Vermiform appendix (tissue), 1 donor: ENCODE measurements around the genes COX17 and FSTL1.

DNA sequence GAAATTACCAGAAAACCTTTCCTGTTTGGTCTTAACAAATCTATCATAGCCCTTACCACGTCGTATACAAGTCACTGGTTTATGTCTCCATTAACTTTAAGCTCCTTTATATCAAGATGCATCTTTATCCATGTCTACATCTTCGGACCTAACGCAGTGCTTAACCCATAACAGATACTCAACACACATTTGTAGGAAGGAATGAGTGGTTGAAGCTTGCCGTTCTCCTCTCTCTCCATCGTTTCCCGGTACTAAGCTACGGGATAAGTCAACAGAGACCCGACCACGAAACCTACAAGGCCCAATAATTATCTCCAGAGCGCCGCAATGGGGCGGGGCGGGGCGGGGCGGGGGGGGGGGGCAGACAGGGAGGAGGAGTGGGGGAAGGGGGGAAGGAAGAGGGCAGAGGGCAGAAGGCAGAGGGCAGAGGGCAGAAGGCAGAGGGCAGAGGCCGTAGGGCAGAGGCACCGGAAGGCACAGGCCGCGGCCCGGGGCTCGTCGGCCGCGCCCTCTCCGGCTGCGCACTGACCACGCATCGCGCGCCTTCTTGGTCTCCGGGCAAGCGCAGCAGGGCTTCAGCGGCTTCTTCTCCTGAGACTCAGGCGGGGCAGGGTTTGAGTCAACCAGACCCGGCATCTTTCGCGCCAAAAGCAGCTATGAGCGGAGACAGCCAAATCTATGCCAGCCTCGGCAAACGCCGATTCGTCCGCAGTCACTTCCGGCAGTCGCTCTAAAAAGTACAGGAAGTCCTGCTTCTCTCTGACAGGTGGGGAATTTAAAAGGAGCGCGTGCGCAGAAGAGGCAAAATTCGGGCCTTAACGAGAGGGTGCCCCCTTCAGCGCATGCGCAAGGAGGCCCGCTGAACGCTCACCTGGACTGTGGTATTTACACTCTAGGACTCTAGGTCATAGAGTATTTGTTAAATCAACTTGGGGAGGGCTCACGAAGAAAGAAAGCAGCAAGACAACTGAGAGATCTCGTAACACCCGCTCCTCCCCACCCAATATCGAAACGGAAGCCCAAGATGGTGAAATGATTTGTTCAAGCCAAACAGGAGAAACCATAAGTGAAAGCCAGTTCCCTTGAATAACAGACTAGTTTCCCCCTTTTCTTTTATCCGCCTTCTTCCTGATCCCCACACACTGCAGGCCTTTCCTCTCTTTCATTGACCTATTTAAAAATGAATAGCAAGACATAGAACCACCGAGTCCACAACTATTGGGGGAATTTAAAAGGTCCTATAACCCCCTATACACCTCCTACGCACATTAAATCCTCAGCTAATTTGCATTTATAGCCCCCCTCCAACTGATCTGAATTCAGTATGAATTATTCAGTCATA, at the start of gene COX17:
COX17 (minus strand) TSS at position 732 of the 1,342 bp plus-strand sequence.
- PRO-cap = bidirectional peak, plus-strand start at position 843 of the sequence, minus-strand start at position 732 of the sequence

DNA sequence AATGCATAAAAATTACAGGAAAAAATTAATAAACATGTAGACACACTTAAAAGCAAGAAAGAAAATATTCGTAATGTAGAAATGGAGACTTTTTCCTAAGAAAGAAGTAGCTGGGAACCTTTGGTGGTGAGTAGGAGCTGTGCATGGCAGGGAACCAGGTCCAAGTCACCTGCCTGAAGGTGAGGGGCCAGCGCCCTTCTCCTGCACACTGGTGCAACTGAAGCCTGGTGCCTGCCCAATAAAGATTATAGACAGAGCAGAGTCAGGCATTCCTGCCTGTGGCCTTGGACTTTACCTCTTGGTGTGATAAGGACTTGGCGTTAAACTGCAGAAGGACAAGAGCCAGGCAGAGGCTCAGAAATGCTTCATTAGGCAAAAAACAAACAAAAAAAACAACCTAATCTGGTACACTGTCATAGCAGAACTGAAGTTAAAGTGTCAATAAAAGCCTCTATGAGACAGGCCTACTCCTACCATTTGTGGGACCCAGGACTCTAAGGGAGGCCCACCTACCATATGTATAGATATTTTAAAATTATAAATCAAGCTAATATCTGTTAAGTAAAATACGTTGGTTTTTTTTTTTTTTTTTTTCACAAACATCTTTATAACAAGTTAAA, 14.3 kb downstream of the CFAP91 start:
- PRO-cap = no peak

DNA sequence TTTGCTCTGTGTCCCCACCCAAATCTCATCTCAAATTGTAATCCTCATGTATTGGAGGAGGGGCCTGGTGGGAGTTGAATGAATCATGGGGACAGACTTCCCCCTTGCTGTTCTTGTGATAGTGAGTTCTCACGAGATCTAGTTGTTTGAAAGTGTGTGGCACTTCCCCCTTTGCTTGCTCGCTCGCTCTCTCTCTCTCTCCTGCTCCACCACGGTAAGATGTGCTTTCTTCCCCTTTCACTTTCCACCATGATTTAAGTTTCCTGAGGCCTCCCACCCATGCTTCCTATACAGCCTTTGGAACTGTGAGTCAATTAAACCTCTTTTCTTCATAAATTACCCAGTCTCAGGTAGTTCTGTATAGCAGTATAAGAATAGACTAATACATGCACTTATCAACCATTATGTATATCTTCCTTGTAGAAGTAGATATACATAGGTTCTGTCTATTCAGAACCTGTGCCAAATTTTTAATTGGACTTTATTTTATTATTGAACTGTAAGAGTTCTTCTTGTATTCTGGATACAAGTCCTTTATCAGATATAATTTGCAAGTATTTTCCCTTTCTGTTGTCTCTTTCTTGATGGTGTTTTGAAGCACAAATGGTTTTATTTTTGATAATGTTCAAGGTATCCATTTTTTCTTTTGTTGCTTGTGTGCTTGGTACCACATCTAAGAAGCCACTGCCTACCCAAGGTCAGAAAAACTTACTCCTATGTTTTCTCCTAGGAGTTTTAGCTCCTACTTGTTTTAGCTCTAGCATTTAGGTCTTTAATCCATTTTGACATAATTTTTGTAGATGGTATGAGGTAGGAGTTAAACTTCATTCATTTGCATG, 60.4 kb downstream of the GSK3B start:
- PRO-cap = no peak

DNA sequence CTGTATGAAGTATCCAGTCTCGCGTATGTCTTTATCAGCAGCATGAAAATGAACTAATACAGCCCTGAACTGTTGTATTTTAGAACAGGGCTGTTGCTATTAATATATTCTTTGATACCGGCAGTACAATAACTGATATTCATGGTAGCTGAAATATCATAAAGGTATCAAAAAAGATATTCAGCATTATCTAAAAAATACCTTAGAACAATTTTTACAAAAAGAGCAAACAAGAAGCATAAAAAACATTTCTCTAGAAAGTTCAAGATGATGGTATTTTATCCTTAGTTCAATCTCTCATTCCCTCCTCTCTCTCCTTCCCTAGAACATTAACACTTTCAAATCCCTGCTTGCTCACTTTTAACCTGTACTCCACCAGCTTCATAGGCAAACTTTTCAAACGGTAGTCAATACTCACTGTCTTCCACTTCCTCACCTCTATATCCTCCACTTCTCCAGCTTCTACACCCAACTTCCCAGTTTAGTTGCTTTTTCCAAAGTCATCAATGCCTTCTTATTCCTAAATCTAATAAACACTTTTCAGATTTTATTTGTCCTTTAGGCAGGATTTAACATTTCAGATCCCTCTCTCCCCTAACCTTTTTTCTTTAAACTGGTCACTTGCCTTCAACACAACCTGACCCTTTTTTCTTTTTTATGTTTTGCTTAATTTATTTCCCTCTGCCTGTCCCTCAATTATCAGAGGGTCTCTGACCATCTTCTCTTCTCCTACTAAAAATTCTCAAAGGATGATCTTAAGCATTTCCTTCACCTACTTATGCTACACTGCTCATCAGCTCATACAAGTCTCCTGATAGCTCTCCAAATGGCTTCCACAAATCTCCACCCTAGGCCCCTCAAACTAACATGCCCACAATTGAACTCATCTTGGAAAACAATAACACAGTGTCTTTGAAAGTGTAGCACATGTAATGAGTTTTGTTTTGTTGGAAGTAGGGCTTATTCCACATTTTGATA, 40.0 kb downstream of the GSK3B start:
- PRO-cap = no peak

DNA sequence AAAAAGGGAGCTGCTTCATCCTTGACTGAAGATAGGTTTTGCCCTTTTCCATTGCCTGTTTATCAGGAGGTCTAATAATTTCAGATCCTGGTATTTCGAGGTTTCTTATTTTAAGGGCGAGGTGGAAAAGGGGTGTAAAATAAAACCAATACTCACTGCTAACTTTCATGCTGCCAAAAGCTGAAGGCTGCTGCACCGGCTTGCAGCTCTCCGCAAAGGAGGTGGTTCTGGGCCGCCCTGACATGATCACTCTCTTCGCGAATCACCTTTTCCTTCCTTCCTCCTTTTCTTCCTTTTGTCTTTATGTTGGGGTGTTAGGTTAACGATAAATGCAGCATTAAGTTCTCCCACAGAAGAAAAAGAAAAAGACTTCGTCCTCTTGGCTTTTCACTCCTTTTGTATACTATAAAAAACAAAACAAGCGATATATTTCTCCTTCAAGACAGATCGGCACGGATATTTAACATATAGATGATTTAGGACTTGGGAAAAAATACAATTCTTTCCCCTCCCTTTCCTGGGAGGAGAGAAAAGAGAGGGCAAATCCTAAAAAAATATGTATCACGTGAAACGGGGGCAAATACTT, 963 bp downstream of the GSK3B start:
- PRO-cap = no peak

- PRO-cap = no peak
Observed at GRCh38 chr3:120145589-120146057, 51.4 kb upstream of the GSK3B start.

GRCh38 chr3:120159867-120160655, 65.8 kb upstream of the GSK3B start:
- PRO-cap = no peak

DNA sequence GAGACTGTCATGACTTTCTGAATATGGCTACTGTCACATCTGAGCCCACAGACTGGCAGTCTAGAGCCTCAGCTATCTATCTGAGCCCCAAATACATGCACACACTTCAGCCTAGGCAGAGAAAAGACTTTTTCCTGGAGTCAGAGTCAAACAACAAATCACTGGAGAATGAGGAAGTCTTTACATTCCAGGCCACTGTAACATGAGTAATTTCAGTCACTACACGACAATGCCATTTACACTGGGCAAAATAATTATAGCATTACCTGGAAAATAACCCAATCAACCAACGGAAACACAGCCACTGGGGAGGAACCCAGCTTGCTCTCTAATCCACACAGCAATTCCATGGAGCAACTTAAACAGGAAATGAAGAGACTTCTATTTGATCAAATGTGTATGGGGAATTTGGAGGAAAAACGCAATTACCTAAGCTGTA, 15.2 kb downstream of the FSTL1 start:
- PRO-cap = no peak

DNA sequence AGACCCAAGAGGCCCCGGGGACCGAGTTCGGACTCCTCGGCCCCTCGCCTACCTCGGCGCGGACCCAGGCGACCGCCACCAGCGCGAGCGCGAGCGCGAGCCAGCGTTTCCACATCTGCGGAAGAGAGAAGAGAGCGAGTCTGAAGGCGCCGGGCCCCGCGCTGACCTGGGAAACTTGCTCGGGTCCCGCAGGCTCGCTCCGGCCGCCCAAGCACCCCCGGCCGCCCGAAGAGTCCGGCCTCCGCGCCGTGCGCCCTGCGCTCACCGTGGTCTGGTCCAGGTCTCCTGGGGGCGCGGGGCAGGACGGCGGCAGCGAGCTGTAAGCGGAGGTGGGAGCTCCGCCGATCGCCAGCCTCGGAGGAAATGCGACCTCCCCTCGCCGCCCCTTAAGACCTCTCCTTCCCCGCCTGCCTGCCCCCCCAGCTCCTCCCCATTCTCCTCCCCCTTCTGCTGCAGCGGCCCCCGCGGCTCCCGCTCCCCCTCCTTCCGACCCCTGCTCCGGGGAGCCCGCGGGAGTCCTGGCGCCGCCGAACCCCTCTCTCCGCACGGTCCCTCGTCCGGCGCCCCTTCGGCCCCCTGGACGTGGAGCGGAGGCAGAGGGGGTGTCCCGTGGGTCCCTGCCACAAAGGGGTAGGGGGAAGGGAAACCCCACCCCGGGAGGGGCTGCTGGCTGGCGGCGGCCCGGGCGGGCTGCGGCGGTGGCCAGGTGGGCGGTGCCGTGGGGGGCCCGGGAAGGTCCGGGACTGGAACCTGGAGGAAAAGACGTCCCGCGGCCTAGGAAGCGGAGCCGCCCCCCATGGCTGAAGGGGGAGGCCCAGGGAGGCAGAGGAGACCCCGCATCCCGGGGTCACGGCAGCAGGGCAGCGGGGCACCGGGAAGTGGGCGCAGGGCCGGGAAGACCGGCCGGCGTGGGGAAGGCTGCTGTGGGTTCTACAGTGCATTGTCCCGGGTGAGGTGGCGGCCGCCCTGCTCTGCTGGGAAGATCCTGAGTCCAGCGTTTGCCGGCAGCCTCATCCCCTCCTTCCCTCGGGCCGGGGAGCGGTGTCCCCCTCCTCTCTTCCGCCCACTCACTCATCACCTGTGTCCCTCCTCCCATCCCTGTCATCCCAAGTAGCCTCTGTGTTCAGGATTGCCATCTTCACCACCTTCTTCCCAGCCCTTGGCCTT, at the start of gene FSTL1:
FSTL1 (minus strand) TSS at position 361 of the 1,167 bp plus-strand sequence.
- PRO-cap = bidirectional peak, plus-strand start at position 484 of the sequence, minus-strand start at position 360 of the sequence

- PRO-cap = no peak
Observed at GRCh38 chr3:120597148-120597585, 1.0 kb downstream of the NDUFB4 start.

- PRO-cap = no peak
Observed at GRCh38 chr3:121667257-121667879, 6.7 kb upstream of the HCLS1 start.

- PRO-cap = no peak
Observed at GRCh38 chr3:121675984-121676329, 15.3 kb upstream of the HCLS1 start.

DNA sequence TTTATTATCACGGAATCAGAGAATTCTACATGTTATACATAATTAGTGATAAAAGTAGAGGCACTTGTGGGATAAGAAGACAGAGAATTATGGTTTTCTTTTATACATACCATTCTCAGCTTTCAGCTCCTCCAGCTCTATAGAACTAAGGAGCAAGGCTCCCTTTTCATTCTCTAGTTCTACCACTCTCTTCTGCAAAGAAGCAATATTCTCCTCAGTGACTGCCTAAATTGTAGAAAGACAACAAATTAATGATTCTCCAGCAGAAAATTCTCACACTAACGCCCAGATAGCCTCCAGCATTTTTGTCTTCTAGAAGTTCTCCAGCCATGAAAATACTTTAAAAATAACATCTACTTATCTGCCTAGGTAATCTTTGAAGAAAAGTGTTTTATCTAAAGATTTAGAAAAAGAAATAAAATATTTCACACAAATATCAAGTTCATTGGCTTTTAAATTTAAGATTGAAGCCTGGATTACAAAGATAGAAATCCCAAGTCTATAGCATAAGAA, 41.7 kb upstream of the HCLS1 start:
- PRO-cap = no peak

- PRO-cap = no peak
Observed at GRCh38 chr3:121791546-121791865, 42.0 kb upstream of the GOLGB1 start.

GRCh38 chr3:121938076-121938963, 44.1 kb downstream of the SLC15A2 start:
- PRO-cap = no peak

- PRO-cap = bidirectional peak, plus-strand start at chr3:122064149, minus-strand start at chr3:122064153
Observed at GRCh38 chr3:122063821-122064265, 8.7 kb downstream of the CD86 start.

- PRO-cap = no peak
Observed at GRCh38 chr3:122392029-122392657, 8.2 kb downstream of the FAM162A start.

DNA sequence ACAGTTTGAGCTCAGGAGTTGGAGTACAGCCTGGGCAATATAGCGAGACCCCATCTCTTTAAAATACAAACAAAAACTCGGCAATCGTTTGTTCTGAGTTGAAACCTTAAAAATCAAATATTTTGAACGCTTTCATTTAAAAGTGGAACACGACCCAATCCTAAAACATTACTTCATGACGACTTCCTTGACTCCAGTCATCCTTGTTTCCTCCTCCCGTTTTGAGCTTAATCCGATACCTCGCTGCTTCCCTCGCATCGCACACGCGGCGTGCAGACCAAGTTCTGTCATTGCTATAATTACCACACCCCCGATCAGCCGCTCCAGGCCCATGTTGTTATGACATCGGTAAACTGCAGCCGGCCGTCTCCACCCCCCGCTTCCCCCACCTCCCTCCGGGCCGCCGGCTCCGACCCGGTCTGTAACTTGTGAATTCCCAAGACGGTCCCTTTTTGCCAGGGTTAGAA, 864 bp downstream of the KPNA1 start:
- PRO-cap = no peak

GRCh38 chr3:122714334-122714782, 33.7 kb downstream of the PARP14 start:
- PRO-cap = no peak

DNA sequence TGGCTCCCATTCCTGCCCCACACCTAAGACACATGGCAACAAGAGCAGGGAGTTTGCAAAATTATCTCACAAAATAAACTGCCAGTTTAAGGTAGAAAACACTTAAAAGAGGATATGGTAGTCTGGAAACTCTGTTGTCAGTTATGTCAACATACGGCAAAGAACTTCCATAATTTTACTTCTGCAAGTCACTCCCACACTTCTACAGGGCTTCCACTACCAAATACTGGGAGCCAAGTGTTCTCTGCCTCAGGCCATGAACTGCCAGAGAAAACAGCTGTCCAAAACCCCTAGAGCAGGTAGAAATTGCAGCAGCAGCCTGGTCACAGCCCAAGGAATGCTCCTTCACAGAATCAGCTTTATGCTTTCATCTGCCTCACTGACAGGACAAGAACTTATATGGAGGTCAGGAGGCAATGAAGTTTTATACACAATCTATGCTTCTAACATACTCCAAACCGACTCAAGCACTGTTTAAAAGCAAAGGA, 25.6 kb downstream of the HSPBAP1 start:
- PRO-cap = no peak